ENCODE measurements around the gene RNF150.

GRCh38 chr4:139047490-139048554 lies 32.2 kb downstream of the NOCT start:
- RRBS = no CpG with 5 or more reads among the region's 9 CpGs

GRCh38 chr4:139108818-139109298 lies 68.2 kb downstream of the ELF2 start:
- RRBS = no CpG with 5 or more reads among the region's 4 CpGs

GRCh38 chr4:139177293-139177749 lies 303 bp upstream of the ELF2 start:
- RRBS = 2% methylated on average over 17 of the region's 46 CpGs

DNA sequence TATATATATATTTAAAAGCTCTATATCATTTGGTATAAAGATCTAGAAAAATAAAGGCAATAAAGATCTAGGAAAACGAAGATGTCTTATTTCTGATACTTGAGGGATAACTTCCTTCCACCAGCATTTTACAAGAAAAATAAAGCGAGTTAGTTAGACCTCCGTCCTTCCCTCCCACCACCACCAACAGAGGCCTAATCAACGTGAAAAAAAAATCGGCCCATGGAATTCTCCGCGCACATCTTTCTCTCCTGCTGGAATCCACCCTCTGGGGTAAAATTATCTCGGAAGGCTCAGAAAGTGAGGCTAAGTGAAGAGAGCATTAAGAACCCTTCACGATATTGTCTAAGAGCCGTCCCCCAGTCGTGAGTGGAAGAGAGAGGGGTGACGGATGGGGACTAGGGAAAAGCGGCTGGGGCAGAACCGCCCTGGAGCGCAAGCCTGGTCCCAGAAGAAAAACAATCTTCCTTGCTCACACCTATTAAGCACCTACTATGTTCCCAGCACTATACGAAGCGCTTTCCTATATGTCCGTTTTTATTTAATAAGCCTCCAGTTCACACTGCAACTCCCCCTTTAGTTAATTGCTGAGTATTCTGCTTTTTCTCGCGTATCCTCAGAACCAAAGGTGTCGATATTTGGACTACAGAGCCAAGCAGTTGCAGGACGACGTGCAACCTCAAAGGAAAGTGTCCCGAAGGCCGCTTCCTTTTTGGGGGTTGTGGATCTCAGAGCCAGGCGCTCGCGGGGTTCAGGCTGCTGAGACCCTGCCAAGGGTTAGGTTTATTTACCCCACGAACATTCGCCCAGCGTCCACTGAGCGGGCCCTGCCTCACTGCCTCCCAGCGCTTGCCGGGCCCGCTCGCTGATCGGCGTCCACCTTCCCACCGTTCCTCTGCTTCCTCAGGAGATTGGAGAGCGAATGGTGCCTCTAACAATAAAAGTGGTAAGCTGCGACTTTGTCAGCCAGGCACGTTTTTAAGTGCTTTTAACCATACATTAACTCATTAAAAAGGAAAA lies 956 bp downstream of the MGARP start:
- RRBS = no CpG with 5 or more reads among the region's 42 CpGs

DNA sequence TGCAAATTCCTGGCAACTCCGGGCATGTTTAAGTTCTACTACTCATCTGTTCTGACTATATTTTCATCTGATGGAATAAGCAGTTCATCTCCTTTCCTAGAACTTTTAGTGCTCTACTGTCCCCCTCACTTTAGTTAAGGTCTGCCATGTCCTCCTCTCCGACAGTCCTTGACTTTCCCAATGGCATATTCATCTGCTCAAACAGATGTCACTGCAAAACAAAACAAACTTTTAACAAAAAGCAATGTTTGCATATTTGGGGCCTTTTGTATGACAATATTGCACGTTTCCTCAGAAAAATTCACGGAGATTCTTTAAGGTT lies 1.2 kb upstream of the RAB33B start:
- RRBS = no CpG with 5 or more reads among the region's 4 CpGs

DNA sequence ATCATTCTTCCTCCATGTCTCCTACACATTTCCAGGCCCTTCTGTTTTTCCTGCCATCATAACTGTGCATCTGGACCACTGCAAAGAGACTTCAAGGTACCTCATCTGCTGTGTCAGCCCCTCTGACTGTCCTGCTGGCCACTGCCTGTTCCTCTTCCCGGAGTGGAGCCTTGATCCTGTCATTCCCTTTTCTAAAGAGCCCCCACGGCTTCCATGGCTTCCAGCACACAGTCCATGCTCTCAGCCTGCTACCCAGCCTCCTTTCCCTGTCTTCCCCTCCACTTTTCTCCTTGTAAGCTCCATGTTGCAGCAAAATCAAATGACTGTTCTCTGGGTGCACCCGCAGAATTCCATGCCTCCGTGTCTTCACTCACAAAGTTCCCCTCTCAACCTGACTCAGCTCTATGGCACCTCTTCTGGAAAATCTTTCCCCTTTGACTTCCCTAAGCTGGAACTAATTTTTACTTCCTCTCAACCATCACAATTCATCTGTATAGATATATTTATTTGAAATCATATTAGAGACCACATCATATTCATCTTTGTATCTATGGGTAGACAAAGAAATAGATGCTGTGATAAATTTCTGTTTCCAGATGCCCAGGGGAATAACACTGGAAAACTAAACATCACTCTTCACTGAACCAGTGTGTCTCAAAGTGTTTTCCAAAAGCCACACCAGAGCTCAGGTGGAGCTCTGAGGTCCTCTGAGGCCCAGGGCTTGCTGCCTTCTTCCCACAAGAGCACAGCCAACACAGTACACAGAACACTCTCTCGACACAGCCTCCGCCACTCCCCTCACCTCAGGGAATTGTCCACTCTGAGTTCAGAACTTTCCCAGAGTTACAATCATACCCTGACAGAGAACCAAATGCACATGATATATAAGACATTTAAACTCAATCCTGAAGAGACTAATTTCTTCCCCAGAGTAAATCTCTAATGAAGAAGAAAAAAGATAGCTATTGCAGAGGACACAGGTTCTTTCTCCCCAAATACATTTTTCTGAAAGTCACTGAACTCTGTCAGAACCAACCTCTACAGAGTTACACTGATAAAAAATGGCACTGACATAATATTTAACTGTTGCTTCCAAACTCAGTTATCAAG lies 3.3 kb downstream of the SETD7 start:
- RRBS = no CpG with 5 or more reads among the region's 6 CpGs

DNA sequence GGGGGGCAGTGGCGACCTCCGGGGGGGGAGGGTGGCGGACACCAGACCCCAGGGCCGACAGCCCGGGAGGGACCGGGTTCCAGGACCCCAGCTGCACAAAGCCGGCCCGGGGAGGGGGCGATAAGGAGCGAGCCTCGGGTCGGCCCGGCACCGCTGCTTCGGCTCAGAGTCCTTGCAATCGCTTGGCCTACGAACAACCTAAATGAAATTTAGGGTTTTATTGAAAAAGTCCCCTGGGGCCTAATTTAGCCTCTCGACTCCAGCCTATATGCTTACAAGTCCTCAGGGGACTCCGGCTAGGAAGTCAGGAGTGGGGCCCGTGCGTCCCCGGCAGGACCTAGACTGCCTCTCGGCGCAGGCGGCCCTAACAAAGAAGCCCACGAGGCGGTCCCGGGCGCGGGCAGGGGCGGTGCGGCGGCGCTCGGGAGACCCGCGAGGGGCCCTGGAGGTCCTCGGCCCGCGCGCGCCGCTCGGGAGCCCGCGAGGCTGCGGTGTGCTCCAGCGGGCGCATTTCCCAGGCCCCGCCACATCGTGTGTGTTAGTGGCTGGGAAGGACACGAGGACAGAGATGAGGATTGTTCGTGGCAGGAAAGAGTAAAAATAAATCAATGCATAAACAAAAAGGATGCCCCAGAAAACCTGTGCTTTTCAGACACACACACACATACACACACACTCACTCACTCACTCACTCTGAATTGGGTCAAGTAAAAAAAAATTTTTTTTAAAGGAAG lies 70.0 kb downstream of the MGST2 start:
- RRBS = 3% methylated on average over 20 of the region's 53 CpGs

DNA sequence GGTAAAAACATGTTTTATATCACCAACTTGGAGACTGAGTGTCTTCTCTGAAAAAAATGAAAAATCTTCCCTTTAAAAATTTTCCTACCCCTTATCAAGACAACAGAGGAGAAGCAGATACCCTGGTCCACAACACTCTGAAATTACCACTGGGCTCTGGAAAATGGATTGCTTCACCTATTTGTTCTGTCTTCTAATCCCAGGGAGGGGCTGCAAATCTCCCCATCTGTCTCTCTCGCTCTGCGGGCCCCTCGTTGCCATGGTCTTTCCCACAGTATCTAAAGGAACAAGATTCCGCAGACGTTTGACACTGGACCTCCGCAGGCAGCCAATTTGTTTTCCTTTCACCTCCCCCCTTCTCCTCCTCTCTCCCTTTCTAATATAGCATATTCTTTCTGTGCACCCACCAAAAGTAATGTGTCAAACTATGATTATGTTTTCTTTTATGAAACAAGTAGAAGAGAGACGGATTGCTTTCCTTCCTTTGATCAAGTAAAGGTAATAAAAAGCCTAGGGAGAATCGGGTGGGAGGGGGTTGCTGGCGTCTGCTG lies 80.8 kb downstream of the MGST2 start:
- RRBS = no CpG with 5 or more reads among the region's 9 CpGs

DNA sequence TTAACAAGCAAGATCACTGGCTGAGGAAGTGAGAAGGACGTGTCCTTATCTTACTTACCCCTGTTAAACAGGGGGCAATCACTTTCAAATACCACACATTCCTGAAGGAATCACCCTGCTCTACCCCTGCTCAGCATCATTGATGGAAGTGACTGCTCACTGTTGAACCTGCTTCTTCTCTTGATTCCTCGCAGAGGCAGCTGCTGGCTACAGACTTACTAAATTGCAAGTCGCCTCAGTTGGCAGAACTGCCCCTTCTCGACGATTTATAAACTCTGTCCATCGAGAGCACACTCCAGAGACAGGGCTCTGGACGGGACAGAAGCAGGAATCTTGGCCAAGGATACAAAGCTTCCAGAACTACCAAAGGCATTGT lies 165.2 kb downstream of the MAML3 start:
- RRBS = no CpG with 5 or more reads among the region's 7 CpGs

DNA sequence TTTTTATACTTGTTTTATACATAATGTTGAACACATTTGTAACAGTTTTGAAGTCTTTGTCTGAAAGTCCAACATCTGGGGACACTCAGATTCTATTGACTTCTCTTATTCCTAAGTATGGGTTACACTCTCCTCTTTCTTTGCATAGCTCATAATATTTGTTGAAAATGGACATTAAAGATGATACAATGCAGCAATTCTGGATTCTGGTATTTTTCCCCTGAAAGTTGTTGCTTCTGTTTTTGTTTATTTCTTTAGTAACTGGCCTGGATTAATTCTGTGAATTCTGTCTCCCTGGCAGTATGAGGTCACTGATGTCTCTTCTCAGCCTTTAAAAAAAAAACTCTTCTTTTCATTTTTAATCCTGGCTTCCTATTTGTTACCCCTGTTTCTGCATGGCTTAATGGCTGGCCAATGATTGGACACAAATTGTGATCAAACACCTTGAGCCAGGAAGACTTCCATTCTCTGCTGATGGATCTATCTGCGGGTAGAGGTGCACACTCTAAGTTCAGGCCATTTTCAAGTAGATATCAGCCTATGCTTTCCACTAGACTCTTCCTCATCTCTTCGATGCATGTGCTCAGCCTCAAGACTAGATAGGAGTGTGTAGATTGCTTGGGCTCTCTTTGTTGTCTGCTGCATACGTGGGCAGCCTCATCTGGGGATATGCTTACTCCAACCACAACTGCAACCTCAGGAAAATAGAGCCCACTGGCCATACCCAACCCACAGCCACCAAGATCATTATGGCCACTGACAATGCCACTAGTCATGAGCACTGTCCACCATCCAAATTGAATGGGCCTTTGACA lies 155.3 kb downstream of the MAML3 start:
- RRBS = no CpG with 5 or more reads among the region's 3 CpGs

GRCh38 chr4:140252368-140253502 lies 98.8 kb upstream of the MAML3 start:
- RRBS = 2% methylated on average over 18 of the region's 84 CpGs

DNA sequence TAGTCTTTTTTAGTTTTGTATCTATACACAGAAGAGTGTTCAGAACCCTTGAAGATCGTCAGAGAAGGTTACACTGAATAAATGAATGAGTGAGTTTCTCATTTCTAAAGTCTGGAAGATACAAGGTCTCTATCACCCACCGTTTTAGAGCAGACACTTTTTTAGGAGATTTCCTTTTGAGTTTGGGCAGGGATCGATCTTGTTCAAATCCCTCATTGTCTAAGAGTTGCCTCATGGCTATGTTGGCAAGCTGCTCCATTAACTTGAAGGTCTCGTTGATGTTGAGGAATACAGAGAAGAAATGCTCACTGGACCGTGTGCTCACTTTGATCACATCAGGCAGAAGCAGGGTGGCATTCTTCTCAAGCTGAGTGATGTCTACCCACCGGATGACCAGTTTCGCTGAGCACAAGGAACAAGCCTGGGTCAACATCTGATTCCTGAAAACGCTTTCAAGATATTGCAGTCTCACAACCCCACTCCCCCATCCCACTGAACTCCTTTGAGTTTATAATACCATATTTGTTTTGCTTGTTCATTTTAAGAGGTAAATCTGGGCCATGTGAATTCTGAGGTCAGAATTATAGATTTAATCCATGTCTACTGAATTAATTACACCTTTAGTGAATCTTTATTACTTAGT lies 77.3 kb downstream of the TBC1D9 start:
- RRBS = no CpG with 5 or more reads among the region's 8 CpGs

DNA sequence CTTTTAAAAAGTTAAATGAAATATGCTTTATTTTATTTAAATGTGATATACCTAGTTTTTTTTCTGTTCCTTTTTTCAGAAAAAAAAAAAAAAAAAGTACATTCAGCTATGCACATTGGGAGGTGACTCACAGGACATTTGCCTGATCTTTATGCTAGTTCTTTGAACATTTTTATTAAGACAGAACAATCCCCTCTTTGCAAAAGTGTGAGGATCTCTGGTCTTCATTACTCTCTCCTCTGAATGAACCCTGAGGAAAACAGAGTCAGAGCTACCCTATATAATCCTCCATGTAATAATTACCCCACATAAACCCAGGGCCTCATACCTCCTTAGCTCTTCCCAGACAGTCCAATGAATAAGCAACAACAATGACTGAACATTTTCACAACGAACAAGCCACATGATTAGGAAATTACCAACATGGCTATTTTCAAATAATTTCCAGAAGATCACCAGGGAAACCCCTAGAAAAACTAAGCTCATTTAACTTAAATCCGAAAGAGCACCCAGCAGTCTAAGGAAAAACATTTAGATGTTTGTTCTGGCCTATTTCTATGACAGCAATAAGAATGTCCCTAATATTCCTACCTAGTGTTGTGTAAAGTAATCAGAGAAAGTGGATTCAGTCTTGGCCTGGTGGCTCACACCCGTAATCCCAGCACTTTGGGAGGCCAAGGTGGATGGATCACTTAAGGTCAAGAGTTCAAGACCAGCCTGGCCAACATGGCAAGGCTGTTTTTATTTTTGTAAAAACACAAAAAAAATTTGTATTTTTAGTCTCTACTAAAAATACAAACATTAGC lies 37.8 kb downstream of the TBC1D9 start:
- RRBS = no CpG with 5 or more reads among the region's 3 CpGs

DNA sequence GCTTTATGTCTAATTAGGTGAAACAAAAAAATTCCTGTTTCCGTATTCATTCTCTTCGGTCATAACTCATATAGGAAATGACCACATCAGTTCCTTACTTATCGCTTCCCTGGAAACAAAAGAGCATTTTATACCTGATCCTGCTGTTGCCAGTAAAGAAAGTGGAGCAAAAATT lies 930 bp downstream of the TBC1D9 start:
- RRBS = no CpG with 5 or more reads among the region's 3 CpGs

- RRBS = no CpG with 5 or more reads among the region's 3 CpGs
Observed at GRCh38 chr4:140790262-140790518, 34.0 kb upstream of the TBC1D9 start.

DNA sequence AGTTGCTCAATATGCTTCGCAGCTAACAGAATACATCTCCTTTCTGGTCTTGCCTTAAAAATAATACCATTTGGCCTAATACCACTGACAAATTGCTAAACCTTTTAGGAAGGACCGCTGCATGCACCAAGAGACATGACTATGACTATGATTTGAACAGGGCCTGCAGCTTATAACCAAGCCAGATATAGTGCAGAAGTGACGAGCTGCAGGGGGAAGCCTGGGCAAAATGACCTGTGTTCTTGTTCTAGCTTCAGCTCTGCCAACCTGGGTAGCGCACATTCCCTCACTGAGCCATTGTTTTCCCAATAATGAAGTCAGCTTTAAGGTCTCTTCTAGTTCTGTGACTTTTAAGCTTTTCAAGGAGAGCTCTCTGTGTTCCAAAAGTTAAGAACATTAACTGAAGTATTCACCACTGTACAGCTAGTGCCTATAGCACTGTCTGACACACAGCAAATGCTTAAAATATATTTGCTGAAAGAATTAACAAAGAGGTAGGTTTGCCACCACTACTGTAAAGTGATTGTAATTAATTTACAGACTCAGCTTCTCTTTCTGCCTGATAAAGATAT lies 130.7 kb downstream of the RNF150 start:
- RRBS = no CpG with 5 or more reads among the region's 4 CpGs

DNA sequence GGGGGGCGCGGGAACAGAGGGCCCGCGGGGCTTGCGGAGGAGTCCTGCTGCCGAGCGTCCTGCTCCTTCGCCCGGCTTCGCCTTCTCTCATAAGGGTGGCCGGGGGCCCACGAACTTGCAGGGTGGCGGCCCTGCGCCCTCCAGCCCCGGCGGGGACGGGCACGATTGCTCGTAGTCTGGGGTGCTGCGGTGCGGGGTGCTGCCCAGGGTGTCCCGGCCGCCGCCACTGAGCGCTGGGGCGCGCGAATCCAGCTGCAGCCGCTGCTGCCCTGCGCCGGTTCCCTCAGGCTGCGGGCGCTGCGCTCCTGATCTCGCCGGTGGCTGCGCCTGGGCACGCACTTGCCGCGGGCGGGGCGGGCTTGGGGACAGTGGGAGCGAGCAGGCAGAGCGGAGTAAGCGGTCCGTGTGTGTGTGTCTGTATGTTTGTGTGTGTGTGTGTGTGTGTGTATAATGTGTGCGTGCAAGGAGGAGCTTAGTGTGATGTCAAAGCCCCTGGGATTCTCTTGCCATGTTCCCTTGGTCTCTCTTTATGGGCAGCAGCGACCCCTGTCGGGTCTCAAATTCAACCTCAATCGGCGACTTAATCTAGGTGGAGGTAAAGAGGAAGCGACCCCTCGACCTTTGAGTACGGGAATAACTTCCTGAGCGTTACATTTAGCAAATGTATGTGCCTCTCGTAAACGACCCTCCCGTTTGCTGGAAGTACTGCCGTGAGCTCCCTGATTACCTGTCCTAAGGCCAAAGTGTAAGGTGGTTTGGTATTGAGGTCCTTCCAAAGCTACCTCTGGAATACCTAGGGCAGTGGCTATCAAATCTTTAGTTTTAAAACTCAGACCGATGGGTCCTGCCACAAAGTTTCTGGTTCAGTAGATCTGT lies at the start of gene RNF150:
Gene RNF150 (minus strand): TSS at position 421 of the 876 bp plus-strand sequence.
- RRBS = 2% methylated on average over 34 of the region's 60 CpGs

DNA sequence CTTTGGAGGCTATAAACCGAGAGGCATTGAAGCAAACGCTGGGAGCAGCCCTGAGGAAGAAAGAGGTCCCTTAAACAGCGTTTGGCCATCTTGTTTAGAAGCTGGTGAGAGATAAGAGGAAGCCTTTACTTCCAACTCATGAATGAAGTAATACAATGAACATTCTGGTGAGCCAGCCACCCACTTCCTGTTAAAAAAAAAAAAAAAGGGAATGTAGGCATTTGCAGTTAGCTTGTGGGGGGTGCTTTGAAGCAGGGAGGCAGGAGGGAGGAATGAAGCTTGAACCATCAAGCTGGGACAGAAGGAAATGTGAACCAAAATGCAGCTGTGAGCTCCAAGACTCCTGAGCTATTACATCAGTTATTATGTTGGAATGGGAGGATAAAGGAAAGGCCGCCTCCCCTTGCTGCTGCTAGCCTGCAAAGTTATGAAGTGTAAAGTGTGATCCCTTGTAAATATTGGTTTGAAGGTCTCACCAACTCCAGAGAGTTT lies 132.5 kb downstream of the ZNF330 start:
- RRBS = no CpG with 5 or more reads among the region's 4 CpGs

DNA sequence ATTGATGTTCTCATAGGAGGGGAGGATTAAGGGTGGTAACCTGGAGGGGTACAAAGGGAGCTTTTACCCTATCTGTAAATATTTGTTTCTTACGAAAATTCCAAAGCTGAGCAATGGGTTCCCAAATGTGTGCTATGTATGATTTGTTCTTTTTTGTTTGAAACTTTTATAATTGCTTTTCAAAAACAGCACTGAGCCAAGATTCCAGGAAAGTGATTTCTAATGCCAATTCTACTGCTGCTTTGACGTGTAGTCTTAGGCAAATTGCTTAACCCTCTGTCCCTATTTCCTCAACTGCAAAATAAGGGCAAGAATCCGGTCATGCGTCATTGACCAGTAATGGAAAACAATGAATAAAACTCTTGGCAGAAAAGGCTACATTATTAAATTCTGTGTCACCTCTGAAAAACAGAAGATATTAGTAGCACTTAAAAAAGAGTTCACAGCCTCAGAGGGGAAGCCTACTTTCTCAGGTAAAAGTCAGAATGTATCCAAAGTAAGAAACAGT lies 454.7 kb downstream of the IL15 start:
- RRBS = no CpG with 5 or more reads among the region's 4 CpGs

- RRBS = no CpG with 5 or more reads among the region's 8 CpGs
Observed at GRCh38 chr4:142406731-142407659, 439.1 kb downstream of the INPP4B start.

Data from GM19240 (cell line).